ENCODE results near the gene KRCC1.

- RRBS, 2 experiments, result no CpG with 5 or more reads among the region's 9 CpGs
Observed at GRCh38 chr2:85498890-85499467, 40.0 kb upstream of the MAT2A start.

- RRBS, 2 experiments, result no CpG with 5 or more reads among the region's 12 CpGs
Observed at GRCh38 chr2:85499883-85500762, 38.8 kb upstream of the MAT2A start.

GRCh38 chr2:85538134-85538234, 984 bp upstream of the MAT2A start:
- RRBS, 2 experiments, result no CpG with 5 or more reads among the region's 3 CpGs

DNA sequence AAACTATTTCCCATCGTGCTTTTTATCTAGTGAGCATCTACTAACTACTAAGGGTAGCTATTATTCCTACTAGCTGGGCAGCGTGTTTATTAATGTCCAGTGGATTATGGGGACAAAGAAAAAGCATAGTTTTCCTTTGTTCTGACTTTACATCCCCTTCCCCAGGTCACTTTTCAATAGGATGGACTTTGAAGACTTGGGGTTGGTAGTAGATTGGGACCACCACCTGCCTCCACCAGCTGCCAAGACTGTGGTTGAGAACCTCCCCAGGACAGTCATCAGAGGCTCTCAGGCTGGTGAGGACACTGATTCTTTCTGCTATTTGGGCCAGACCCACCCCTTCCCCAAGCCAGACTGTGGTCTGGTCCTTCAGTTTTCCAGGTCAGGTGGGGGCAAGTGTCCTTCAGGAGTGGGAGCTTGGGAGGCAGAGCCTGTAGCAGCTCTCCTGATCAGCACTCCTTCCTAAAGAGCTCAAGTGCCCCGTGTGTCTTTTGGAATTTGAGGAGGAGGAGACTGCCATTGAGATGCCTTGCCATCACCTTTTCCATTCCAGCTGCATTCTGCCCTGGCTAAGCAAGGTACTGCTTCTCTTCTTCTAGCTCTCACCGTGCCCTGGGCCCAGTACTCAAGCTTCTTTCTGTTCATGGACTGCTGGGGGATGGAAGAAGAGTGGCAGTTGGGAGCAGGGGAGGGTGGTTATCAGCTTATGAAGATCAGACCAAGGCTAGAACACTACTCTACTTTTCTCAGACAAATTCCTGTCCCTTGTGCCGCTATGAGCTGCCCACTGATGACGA, 1.0 kb downstream of the RNF181 start:
- RRBS, 2 experiments, result no CpG with 5 or more reads among the region's 6 CpGs

DNA sequence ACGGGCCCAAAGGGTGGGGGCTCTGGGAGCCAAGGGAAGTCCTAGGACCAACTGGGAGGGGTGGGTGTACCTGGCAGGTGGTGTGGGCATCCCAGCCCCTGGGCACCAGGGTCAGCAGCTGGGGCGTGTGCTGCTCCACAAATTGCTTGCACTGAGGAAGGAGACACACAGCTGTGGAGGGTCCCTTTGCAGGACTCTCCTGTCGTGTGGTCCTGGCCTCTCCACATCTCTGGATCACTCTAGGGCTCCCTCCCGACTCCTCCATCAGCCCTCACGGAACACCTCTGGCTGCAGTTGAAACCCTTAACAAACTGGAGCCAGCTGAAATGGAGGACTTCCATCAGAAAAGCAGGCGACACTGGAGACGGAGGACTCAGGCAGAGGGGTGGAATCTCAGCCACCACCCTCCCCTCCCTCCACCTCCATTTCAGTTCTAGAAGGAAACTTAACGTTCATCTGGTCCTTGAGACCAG, 6.0 kb downstream of the SFTPB start:
- RRBS, 2 experiments, result no CpG with 5 or more reads among the region's 8 CpGs

GRCh38 chr2:85663219-85663872, 4.7 kb downstream of the SFTPB start:
- RRBS, 2 experiments, result no CpG with 5 or more reads among the region's 24 CpGs

DNA sequence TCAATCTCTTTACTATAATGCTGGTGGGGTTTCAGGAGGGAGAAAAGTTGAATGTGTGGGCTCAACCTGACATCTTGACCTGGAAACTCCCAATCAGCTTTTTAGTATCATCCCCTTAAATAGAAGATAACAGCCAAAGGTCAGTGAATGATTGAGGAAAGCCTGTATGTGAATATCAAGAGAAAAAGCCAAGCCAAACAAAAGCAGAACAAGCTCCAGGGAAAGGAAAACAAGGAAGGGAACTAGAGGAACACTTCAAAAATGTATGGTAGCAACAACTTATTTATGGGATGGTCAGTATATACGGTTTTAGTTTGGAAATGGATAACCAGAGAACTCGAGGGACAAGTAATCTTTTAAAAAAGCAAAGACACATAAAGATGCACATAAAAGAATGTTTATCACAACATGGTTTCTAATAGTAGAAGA, 28.3 kb upstream of the ATOH8 start:
- RRBS, 2 experiments, result no CpG with 5 or more reads among the region's 2 CpGs

GRCh38 chr2:85744525-85745645, 8.9 kb upstream of the ATOH8 start:
- RRBS, 2 experiments, result no CpG with 5 or more reads among the region's 13 CpGs

DNA sequence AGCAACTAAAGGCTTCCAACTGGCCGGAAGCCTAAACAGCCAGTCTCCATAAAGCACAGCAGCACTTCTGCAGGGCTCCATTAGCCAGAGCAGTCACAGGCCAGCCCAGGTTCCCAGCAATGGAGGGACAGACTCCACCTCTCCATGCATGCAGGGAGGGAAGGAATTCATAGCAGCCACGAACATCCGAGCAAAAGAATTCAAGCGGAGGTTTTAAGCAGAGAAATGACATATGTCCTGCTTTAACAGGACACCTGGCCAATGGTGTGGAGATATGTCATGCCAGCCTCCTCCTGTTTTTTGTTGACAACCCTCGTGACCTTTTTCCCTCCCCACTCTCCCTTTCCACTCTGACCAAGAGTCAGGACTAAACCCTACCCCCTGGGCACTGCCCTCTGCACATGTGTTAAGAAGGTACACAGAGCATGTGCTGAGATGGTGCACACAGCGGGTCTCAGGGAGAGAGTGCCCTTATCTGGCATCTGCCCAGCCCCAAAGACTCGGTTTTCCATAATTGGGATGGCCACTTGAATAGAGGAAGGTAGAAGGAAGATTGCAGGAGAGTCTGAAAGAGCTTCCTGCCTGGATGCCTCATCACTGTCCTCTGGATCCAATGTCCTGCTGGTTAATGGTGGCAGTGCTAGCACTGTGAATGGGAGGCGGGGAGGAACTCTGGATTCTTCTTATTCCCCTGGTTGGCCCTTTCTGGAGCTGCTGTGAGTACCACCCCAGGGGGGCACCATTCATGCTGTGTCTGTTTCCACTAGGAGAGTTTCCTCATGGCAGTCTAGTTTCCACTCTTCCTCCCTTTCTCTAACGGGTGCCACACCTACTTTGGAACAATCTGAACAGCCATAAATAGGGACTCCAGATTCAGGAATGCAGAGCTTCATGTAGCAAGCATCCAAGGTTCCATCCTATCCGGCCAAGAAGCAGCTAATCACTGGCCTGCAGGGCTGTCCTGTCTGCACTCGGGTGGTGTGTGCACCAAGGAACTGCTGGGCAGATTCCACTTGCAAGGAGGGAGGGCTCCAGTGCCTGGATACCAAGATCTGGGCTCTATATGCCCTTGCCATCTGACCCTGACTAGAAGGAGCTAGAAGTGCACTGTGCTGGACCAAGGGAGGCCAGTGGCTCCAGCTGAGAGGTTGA, 4.9 kb upstream of the ATOH8 start:
- RRBS, 2 experiments, result no CpG with 5 or more reads among the region's 11 CpGs

DNA sequence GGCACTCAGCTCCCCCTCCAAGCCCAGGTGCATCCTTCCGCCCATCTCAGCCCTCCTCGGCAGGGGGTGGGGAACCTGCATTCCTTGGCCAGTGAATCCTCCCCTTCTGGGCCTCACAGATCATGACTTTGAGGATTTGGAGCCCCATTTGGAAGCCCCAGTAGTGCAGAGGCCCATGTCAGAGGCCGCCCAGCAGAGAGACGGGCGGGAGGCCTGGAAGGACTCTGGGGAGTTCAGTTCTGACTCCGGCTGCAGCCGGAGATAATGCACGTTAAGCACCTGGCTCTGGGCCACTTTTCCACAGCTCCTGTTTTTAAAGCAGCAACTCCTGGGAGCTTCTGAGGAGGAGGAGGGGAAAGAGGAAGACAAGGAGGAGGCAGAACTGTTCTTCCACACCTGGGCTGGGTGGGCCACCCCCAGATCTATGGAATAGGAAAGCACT, 14.9 kb downstream of the ATOH8 start:
- RRBS, 2 experiments, result no CpG with 5 or more reads among the region's 8 CpGs

GRCh38 chr2:86017708-86018323, 87.9 kb downstream of the POLR1A start:
- RRBS, 2 experiments, result 92 to 97% methylated on average over 4 to 7 of the region's 16 CpGs

DNA sequence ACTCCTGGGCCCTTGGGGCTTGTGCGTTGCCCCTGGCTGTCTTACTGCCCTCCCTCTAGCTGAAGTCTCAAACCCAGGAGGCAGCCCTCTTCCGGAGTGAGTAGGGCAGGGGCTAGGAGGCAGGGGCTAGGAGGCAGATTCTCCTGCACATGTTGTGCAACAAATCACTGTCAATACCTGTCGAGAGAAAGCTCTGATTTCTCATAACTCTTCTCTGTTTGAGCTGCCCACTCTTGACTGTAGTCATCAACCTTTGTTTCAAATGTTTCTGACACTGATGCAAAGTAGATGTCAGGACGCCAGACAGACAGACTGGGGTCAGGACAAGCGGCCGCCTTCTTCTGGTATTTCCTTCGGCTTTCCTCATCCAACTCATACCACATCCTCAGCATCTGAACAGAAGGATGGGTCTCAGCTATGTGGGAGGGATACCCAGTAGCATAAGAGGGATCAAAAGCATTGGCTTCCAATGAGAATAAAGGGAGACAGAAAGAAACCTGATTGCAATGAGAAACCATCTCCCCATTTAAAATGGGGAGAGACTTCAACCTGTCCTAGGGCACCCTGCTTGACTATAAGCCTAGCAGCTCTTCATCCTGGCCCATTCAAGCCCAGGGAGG, 63.9 kb downstream of the POLR1A start:
- RRBS, 2 experiments, result no CpG with 5 or more reads among the region's 7 CpGs

DNA sequence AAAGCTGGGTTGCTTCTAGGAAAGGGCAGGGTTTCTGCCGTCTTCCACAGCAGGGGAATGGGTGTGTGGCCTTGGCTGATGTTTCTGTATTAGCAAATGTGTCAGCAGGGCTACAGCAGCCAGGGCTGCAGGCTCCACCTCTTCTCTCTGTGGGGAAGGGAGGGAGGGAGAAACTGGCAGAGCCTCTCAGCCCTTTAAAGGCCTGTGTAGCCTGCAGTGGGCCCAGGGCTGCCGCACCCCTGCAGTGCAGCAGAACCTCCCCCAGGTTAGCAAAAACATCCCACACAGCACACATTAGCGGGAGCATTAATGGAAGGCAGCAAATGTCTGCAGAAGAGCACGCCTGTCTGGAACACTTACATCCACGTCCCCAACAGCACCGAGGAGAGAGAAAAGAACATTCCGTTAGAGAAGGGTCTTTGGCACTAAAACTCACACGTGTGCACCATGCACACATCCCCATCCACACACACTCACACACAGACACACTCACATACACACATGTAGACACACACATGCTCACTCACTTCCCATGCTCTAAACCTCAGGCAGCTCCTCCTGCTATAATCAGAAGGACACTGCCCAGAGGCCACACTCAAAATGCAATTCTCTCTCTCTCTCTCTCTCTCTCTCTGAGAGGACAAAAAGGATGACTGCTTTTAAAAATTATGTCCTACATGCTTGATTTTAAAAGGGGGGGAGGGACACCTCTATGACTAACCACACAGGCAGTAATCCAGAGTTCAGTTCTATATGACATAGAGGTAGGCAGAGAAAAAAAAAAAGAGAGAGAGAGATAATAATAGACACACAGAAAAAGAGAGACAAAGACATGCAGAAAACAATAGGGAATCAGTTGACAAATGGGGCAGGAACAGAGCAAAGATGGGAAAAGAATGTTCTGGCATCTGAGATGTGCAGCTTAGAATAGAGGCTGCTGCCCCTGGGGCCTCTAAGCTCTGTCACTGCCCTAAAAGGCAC, 24.2 kb downstream of the MRPL35 start:
- RRBS, 2 experiments, result no CpG with 5 or more reads among the region's 8 CpGs

- RRBS, 2 experiments, result no CpG with 5 or more reads among the region's 4 CpGs
Observed at GRCh38 chr2:86398977-86399411, 42.2 kb upstream of the KDM3A start.

DNA sequence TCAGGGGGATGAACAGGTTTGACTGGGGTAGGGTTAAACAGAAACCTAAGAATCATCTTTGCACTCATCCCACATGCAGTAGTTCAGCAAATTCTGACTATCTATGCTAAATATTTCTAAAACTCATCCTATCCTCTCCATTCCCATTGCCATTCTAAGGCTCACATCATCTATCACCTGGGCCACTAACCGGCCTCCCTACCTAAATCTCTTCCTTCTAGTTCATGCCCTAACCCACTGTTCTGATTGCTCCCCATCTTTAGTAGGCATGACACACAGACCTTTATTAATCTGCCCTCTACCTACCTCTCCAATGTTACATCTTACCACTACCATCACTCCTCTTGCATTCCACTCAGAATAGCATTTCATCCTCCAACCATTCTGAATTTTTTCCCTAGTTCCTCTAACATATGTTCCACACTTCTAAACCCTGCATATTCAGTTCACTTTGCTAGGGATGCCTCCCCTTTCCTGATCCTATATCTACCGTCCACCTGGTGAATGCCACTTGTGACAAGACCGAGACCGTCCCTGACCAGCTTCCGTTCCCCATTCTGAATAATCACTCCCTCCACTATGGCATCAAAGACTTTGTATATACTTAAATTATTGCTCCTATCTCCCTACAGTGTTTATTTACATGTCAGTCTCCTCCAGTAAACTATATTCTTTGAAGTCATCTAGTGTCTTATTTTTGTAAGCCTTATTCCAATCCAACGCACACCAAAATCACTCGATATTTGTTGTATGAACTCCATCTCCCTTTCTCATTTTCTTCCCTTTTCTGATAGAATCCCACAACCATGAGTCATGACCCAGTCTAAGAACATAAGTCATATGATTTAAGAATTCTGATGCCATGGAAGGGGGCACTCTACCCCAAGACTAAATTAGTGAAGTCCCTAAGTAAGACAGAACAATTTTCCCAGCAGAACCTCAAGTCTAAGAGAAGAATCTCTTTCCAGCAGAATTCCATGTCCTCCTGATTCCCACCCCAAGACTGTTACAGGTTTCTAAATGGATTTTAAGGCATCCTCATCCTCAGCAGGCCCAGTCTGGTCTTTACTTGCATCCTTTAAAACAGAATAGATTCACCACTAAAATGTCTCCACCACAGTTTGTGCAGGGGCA, 5.7 kb downstream of the CHMP3 start:
- RRBS, 2 experiments, result no CpG with 5 or more reads among the region's 7 CpGs

GRCh38 chr2:86821920-86822144, 31.1 kb upstream of the CD8A start:
- RRBS, 2 experiments, result no CpG with 5 or more reads among the region's 2 CpGs

DNA sequence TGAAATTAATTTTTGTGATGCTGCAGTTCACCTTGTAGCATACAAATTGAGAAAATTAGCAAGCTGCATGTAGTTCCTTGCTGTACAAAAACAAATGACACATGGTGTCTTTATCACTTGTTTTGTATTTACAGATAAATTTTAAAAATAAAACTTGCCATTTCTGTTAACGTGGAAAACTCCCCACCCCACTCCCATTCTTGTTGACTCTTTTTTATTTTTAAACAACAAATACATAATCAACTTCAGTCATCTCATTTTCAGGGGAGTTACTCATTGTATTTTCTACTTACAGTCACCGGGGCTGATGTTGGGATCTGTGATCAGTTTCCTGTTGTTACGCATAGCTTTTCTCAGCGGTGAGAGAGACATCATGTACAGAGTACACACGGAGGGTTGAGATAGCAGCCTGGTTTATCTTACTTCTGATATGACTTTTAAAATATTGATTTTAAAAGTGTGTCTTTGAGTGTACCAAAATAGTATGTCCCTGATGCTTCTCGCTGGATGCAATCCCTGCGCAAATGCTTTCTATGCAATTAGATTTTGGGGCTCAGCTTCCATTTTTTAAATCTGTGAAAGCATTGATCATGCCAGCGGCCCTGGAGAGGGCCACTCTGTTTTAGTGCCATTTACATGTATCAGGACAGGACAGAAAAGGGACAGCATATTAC, 248.0 kb upstream of the PLGLB2 start:
- RRBS, 2 experiments, result no CpG with 5 or more reads among the region's 8 CpGs

DNA sequence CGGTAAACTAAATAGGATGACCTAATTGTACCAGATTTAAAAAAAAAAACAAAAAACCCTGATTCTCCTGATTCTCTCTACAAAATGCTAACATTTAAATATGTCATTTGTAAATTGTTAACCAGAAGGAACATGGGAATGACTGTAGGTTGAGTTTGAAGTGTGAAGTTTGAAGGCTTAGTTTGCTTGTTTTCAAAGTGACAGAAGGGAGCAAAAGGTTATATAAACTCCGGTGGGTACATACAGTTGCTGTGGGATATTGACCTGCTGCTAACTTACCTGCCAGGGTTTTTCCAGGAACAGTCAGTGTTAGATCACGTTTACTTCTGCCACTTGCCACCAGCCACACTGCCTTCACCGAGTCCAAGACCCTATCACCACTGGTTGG, 6.8 kb downstream of the PLGLB2 start:
- RRBS, 2 experiments, result no CpG with 5 or more reads among the region's 4 CpGs

GRCh38 chr2:88053118-88053689, 2.4 kb downstream of the KRCC1 start:
- RRBS, 2 experiments, result no CpG with 5 or more reads among the region's 3 CpGs

DNA sequence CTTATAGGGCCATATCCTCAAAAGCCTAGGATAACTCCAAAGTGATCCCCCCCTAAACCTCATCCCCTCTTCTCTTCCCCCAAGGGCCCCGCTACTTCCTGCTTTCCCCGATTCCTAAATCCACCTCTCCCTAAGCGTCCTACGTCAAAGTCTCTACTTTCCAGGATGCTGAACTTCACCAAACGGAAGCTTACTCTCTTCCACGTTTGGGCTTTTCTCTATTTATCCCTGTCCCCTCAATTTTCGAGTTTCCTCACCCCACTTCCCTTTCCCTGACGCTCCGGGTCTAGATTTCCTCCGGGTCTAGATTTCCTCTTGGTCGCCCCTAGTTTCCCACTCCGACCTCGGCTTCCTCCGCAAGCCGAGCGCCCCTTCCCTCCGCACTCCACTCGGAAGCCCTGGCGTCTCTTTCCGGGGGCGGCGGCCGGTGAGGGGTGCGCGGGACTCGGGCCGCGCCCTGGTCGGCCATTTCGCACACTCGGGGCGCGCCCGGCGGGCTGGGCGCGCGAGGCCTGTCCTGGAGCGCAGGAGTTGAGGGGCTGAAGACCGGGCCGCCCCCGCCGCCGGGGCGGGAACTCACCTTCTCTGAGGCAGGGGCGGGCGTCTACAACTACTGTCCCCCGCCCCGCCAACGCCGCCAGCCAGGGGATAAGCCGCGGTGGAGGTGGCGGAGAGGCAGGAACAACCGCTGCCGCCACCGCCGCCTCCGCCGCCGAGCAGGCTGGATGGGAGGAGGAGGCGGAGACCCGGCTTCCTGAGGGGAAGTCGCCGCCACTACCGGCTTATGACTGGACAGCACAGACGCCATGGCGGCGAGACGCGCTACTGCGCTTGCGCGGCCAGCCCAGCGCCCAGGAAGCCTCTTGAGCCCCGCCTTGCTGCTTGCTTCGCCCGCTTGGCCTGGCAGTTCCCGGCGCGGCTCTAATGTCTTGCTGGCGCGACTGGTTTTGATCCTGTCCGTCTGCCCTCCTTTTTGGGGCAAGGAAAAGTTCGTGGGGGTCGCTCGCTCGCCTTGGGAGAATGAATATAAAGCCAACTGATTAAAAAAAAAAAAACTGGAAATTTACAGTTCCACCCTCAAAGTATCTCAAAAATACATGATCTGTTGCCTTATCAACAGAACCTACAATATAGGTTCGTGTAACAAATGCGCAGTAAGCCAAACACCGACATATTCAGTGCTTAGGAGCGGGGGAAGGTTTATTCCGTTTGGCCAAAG, at the start of gene KRCC1:
KRCC1 (minus strand) TSS at position 738 of the 1,219 bp plus-strand sequence.
- RRBS, 2 experiments, result under 1 to 1% methylated on average over 18 to 24 of the region's 93 CpGs

Data from NT2/D1 (cell line).